ENCODE measurements around the genes TANGO6, SNTB2, VPS4A and COG8.

DNA sequence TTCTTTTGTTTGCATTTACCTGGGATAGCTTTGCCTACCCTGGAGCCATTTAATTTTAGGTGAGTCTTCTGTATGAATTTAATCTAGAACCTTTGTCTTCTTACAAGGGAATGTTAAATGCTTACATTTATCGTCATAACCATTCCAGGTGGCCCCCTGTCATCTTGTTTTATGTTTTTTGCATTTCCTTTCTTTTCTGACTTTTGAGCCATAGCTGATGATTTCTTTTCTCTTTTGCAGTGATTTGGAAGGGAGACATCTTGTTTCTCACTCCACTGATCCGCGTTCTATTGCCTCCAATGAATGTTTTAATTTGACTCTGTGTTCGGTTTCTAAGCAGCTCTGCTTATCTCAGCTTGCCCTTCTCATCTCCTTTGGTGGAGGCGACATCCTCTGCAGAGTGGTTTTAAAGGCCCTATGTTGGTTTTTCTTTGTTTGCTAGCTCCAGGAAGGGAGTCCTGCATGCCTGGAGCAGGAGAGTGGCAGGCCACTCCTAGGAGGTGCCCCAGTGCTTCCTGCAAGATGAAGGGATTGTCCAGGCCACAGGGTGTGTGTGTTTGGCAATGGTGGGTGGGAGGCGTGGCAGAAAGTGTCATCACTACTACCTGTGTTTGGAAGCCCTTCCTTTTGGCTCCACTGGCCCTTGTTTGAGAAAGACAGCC, 13.7 kb downstream of the SMPD3 start:
- PRO-cap, result unidirectional peak, minus-strand start at position 495 of the sequence; unidirectional peak, minus-strand start at position 524 of the sequence

GRCh38 chr16:68490758-68491646, 42.7 kb upstream of the SMPD3 start:
- PRO-cap, result bidirectional peak, plus-strand start at chr16:68491341, minus-strand start at chr16:68491218

- PRO-cap, result bidirectional peak, plus-strand start at chr16:68492915, minus-strand start at chr16:68492735
Measured at GRCh38 chr16:68492253-68493170, 44.2 kb upstream of the SMPD3 start.

GRCh38 chr16:68529897-68530831, 8.9 kb upstream of the ZFP90 start:
- PRO-cap, result bidirectional peak, plus-strand start at chr16:68530121, minus-strand start at chr16:68529995

GRCh38 chr16:68540053-68540317, 894 bp downstream of the ZFP90 start:
- PRO-cap, result no peak

GRCh38 chr16:68722056-68722975, 14.8 kb upstream of the CDH1 start:
- PRO-cap, result no peak

DNA sequence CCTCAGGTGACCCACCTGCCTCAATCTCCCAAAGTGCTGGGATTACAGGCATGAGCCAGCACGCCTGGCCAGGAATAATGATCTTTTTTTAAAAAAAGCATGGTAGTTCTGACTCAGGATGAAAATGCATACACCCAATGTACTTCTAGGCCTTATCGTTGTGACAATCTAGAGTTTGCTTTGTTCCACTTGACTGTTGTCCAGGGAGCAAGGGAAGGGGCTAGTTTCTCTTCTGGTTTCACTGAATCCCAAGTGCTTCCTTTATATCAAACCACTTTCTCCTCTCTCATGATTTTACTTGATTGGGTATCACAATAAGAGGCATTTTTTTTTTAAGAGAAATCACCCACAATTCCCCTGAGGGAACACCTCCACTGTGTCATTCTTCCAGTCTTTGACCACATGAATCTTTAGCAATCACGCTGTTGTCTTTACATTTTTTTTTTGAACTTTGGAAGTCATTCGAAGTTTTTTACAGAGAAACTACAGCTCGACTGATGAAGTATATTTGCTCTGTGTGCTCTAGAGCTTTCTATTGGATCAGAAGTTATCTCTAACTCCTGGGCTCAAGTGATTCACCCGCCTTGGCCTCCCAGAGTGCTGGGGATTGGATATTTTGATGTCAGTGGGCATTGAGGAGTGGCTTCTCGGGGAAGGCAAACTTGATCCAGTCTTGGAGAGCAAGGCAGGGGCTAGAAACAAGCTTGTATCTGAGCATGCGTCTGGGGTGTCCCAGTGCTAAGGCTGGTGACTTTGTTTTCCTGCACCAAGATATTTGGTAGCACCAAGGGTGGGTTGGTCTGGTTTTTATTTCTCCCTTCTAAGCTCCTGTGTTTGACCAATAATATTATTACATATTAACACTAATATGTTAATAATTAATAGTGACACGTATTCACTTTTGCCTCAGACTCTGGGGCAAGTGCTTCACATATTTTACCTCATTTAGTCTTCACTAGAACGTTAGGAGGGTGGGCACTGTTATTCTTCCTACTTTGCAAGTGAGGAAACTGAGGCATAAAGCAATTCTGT, 3.1 kb downstream of the CDH1 start:
- PRO-cap, result unidirectional peak, minus-strand start at position 286 of the sequence; bidirectional peak, plus-strand start at position 665 of the sequence, minus-strand start at position 404 of the sequence; unidirectional peak, plus-strand start at position 958 of the sequence

DNA sequence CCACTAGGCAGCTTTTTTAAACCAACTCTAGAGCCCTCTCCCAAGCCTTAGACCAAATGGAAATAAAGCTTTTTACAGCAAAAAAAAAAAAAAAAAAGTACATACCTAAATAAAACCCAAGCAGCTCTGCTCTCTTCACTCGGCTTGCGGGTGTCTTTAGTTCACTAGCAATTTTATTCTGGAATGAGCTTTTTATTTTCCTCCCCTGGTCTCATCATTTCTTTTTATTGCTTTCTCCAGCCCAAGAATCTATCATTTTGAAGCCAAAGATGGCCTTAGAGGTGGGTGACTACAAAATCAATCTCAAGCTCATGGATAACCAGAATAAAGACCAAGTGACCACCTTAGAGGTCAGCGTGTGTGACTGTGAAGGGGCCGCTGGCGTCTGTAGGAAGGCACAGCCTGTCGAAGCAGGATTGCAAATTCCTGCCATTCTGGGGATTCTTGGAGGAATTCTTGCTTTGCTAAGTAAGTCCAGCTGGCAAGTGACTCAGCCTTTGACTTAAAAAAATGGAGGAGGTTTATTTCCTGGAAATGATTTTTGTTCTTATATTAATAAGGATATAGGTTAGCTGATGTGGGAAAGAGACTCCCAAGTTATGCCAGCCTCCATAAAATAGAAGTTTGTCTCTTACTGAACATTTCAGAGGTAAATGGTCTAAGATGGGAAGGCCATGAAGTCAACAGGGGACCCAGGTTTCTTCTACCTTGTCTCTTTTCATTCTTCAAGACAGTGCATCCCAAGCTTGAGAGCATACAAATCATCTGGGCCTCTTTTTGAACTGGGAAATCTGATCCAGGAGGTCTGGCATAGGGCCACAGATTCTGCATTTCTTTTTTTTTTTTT, 19.9 kb upstream of the TANGO6 start:
- PRO-cap, result no peak

- PRO-cap, result unidirectional peak, plus-strand start at chr16:68843609
Measured at GRCh38 chr16:68843189-68843922, at the start of gene TANGO6. TANGO6 (plus strand) TSS chr16:68843531.

- PRO-cap, result no peak
Measured at GRCh38 chr16:69186508-69186941, 439 bp upstream of the SNTB2 start.

DNA sequence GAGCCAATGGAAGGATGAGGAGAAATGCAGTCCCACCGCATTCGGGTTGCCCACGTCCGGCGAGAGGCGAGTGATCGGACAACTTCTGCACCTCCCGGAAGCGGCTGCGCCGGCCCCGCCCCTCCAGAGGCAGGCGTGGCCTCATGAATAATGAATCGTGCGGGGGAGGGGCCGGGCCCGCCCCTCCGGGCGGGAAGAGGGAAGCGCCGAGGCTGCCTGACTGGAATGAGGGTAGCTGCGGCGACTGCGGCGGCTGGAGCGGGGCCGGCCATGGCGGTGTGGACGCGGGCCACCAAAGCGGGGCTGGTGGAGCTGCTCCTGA, at the start of gene SNTB2:
SNTB2 (plus strand) TSS at position 223 of the 322 bp plus-strand sequence.
- PRO-cap, result bidirectional peak, plus-strand start at position 228 of the sequence, minus-strand start at position 102 of the sequence

DNA sequence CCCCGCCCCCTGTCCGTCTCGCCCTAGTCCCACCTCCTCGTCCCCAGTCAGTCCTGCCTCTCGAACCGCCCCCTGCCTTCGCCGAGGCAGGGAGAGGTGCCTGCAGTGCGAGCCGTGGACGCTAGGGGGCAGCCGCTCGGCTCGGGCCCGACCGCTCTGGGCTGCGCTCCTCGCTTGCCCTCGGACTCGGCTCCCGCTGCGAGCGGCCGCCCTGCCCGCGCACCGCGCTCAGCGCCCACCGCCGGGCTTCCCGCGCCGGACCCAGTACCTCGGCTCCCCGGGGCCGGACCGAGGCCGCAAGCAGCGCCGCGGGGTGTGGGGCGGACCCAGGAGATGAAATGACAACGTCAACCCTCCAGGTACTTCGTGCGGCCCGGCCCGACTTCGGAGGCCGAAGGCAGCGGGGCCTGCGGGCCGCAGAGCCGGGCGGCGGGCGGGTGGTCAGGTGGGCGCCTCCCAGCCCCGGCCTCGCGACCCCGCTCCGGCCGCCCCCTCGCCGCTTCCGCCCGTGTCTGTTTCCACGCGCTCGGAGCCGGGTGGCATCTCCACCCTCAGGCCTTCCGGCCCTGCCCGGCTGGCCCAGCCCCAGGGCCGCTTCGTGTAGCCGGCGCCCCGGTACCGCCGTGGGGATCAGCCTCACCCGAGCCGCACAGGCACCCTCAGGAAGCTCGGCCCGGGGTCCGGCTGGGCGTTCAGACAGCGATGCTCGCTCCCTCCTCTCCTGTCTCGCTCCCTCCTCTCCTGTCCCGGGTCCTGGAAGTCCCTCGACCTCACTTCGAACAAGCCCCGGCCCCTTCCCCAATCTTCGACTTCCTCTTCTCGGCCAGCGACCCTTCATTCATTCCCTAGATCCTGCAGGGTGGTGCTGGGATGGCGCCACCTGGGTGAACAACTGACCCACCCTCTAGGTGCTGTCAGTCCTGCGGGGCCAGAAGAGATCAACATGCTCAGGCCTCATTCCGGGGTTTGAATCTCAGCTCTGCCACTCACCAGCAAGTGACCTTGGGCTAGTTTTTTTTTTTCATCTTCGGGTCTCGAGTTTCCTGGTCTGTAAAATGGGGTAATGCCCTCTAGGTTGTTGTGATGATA, at the start of gene VPS4A:
VPS4A (plus strand) TSS at position 177 of the 1,089 bp plus-strand sequence.
- PRO-cap, result bidirectional peak, plus-strand start at position 50 of the sequence, minus-strand start outside the sequence; bidirectional peak, plus-strand start at position 184 of the sequence, minus-strand start at position 261 of the sequence

- PRO-cap, result no peak
Measured at GRCh38 chr16:69315488-69316398, 4.6 kb downstream of the VPS4A start.

- PRO-cap, result bidirectional peak, plus-strand start at chr16:69339693, minus-strand start at chr16:69339574
Measured at GRCh38 chr16:69338986-69339944, at the start of gene COG8. COG8 (minus strand) TSS chr16:69339564.

GRCh38 chr16:69365781-69366363, 14.3 kb upstream of the TMED6 start:
- PRO-cap, result no peak

- PRO-cap, result no peak
Measured at GRCh38 chr16:69514276-69514690, 51.5 kb upstream of the NFAT5 start.

- PRO-cap, result no peak
Measured at GRCh38 chr16:69609438-69610450, 44.0 kb downstream of the NFAT5 start.

DNA sequence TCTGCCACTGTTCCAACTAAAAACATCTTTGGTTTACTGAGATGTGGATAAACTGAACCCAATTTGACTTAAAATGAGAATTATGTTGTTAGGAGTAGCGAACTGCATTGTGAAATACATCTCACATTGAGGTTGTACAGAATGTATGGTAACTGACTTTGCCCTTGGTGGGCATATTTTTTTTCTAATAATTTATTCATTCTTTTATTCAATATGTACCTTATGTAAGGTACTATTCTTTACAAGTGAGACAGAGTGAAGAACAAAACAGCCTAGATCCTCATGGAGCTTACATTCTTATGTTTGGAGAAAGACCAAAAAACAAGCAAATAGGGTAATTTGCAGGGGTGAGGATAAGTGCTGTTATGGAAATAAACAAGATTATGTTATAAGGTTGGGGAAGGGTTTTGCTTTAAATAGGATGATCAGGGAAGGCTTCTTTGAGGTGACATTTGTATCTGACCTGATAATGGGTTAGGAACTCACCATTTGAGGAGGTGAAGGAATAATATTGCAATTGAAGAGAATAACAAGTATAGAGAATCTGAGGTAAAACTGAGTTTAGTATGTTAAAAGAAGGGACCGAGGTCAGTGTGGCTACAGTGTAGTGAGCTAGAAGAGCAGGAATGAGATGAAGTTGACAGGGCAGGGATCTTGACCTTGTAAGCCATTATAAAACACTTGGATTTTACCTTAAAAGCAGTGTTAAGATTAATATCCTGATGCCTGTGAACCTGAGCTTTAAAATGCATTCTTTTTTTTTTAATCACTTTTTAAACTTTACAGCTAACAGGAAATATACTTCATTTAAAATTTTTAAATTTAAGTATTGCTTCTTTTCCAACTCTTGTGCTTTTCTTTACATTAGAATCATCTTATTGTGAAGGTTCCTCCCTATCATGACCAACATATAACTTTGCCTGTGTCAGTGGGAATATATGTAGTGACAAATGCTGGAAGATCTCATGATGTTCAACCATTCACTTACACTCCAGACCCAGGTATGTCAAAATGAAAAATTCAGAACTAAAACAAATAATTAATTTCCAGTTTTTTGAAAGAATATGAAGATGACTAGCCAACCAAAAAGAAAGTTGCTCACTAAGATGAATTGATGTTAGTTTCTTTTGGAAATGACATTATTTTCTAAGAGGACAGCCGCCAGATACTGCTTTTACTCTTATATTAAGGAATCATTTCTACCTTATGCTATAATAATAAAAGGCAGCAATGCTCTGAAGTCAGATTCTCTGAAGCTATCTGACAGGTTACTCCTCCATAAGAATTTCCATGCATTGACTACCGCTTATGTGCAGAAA, 49.6 kb downstream of the NQO1 start:
- PRO-cap, result no peak

DNA sequence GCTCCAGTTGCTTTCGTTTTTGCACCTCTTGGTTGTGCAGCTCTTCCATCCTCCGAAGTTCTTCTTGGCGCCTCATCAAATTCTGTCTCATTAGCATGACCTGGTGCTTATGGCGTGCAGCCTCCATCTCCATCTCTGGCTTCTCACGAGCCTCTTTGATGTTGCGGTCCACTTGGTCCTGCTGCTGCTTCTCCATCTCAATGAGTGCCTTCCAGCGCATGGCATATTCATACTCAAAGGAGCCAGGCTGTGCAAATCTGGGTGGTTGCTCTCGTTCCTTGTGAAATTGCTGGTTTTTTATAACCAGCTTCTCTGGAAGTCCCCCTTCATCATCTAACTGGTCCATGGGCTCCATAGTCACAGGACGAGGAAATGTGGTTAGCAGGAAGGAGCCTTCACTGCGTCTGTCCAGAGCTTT, 2.2 kb upstream of the NOB1 start:
- PRO-cap, result no peak

- PRO-cap, result no peak
Measured at GRCh38 chr16:69859550-69860198, 91.5 kb upstream of the CLEC18A start.

All from gallbladder (tissue), 1 donor.